Bronchus fibroblast of lung (primary cell): ENCODE measurements around a stretch of chr22.

GRCh38 chr22:46149280-46150198 lies 787 bp upstream of the PPARA start:
- RAMPAGE, long total RNA = no peak

GRCh38 chr22:46262389-46263240 lies 528 bp downstream of the PKDREJ start:
- RAMPAGE, long total RNA = no peak

DNA sequence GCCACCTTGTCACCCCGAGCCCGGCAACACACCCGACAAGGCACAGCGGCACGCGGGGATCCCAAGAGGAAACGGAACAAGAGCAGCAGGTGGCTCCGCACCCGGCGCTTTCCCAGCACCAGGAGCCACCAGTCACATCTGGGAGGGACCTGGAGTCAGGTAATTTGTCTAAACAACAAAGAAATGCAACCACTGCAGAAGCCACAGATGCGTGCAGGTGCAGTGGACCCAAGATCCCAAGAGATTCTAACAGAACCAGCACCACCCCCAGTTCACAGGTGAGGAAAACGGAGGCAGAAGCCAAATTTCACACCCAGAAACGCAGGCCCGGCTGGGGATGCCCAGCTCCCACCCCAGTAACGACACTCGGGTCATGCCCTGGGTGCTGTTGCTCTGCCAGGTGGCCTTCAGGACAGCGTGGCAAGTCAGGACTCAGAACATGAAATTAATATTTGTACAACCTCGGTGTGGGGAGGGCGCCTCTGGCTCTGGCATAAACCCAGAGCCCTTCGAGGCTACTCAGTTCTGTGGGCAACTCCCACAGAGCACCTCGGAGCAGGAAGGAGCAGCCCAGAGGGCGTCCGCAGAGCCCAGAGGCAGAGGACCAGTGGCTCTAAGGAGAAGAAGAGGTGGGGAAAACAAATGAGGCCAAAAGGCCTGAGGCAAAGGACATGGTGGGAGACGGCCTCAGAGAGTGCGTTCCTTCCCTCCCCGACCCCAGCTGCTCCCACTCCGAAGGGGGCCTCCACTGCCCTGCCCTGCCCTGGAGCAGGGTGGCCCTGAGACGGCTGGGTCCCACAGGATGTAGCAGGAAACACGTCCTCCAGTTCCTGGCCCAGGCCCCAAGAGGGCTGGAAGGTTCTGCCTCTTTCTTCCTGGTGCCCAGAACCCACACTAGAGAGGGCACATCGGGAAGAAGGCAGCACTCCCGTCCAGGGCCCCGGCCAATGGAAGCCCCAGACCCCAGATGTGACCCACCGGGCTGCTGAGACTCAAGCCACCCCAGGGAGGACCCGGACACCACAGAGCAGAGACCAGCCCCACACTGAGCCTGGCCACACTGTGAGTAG lies 71.5 kb downstream of the CELSR1 start:
- RAMPAGE, long total RNA = no peak

DNA sequence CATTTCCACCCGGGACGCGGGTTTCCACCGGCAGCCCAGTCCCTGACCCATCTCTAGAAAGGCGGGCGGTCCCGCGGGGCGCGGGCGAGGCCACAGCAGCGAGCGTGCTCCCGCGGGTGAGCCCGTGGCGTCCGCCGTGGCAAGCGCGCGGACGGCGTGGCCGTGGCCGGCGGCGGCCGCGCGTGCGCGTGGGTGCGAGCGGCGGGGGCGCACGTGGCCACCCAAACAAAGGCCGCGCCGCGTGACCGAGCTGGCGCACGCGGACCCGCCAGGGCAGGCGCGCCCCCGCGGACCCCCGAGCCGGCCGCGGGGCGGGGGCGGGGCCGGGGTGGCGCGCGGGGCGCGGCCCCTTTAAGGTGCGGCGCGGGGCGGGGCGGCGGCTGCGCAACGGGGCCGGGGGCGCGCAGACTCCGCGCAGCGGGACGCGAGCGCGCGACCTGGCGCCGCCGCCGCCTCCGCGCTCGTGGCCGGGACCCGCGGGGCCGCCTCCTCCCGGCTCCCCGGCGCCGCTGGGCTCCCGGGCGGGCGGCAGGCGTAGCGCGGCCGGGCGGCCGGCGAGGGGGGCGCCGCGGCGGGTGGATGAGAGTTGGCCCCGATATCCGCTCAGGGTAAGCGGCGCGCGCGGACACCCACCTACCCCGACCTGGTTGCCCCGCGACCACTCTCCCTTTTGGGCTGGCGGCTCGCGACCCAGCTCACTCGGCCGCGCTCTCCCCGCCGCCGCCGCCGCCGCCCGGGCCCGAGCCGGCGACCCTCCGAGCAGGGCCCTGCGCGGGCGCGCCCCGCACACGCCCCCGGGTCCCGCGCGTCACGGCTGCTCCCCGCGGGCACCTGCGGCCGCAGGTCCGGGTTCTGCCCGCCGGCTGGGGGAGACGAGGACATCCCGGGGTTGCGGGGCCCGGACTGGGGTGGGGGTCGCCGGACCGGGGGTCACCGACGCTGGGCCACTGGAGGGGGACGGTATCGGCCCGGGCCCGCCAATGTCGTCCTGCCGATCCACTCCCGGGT lies 39.6 kb upstream of the CELSR1 start:
- RAMPAGE, long total RNA = no peak

DNA sequence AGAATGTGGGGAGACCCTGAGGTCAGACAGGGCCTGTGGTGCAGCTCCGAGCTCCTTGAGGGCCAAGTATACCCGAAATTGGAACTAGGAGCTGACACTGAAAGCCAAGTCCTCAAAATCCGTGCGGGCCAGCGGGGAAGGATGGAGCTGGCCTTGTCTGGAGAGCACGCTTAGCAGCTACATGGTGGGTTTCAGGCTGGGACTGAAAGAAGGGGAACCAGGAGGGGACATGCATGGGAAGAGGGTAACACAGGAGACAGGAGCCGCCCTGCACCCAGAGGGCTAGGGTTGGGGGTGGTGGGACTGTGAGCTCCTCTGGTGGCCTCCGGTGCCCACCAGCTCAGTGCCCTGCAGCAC lies 21.5 kb upstream of the GRAMD4 start:
- RAMPAGE, long total RNA = no peak

DNA sequence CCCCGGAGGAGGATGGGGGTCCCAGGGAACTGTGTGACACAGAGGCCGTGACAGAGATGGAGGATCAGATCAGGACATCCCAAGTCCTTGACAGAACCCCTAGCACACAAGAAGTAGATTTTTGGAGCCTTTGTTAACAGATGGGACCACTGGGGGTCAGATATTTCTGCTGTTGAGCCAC lies 21.3 kb upstream of the GRAMD4 start:
- RAMPAGE, long total RNA = no peak

- RAMPAGE, long total RNA = no peak
Observed at GRCh38 chr22:46604303-46604791, 15.8 kb upstream of the GRAMD4 start.

DNA sequence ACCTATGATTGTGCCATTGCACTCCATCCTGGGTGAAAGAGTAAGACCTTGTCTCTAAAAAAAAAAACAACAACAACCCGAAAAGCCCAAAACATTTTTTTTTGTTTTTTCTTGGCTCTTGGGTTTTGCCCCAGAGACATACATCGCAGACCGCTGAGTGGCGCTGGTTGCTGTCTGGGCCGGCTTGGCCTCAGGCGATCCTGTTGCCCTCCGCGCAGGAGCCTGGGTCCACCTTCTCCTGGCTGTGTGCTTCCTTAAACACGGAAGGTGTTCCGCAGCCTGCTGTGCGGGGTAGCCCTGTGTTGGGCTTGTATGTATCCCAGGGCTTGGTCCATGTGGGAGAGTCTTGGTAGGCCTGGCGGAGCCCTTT lies 11.2 kb upstream of the GRAMD4 start:
- RAMPAGE, long total RNA = no peak

DNA sequence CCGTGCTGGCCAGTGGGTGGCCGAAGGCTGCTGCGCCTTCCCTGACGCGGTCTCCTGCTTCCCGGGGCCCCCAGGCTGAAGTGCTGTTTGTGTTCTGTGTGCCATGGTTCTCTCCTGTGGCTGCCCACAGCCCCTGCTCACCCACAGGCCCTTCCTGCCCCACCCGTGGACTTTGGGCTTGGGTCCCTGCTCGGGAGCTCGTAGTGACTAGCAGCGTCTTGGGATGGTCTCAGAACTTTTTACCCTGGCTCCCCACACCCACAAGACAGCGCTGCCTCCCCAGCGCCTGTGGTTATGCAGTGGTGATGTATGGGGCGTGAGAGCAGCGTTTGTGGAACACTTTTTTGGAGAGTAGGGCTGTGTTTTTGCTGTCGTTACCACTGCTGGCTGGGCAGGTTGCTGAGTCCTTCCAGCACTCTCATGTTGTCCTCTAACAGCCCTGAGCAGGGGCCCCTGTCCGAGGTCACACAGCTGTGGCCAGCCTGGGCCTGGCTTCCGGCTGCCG lies 7.3 kb upstream of the GRAMD4 start:
- RAMPAGE, long total RNA = no peak

- RAMPAGE, long total RNA = no peak
Observed at GRCh38 chr22:46649267-46649669, 29.1 kb downstream of the GRAMD4 start.

- RAMPAGE, long total RNA = no peak
Observed at GRCh38 chr22:46749879-46750852, 12.1 kb upstream of the CERK start.

GRCh38 chr22:46758759-46759368 lies 3.6 kb upstream of the TBC1D22A start:
- RAMPAGE, long total RNA = no peak

DNA sequence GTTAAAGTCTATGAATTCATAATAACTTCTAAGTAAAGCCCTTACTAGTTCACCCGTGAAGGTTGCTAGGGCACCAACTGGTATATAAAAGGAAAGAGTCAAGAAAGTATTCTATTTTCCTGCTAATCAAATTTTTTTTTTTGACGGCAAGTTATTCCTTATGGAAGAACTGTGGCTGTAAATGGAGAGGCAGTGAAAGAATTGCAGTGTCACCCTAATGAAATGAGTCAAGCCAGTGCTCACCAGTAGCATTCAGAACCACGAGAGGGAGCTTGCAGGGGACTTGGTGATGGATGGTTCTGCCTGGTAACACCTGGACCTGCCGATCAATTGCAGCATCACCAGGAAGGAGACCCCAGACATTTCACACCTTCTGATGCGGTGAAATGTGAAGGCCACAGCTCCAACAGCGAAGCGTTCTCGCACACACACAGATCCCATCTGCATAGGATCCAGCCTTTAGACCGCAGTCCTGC lies 326.1 kb downstream of the TBC1D22A start:
- RAMPAGE, long total RNA = no peak

GRCh38 chr22:47089879-47090160 lies 327.4 kb downstream of the TBC1D22A start:
- RAMPAGE, long total RNA = no peak

DNA sequence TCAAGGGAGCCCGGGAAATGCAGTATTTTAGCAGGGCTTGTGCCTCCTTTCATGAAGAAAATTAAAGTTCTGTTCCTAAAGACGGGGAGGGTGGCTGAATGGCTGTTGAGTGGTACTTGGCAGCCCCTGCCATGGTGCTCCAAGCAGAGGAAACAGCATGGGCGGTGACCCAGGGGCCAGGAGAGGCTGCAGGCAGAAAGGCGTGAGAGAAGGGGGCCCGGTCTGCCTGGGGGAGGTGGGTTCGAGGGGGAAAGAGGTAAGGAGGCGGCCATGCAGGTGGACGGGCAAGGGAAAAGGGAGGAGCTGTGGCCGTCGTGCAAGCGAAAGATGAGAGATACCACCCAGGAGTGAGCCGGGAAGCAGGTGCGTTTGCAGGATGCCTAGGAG lies 390.8 kb downstream of the TBC1D22A start:
- RAMPAGE, long total RNA = no peak

DNA sequence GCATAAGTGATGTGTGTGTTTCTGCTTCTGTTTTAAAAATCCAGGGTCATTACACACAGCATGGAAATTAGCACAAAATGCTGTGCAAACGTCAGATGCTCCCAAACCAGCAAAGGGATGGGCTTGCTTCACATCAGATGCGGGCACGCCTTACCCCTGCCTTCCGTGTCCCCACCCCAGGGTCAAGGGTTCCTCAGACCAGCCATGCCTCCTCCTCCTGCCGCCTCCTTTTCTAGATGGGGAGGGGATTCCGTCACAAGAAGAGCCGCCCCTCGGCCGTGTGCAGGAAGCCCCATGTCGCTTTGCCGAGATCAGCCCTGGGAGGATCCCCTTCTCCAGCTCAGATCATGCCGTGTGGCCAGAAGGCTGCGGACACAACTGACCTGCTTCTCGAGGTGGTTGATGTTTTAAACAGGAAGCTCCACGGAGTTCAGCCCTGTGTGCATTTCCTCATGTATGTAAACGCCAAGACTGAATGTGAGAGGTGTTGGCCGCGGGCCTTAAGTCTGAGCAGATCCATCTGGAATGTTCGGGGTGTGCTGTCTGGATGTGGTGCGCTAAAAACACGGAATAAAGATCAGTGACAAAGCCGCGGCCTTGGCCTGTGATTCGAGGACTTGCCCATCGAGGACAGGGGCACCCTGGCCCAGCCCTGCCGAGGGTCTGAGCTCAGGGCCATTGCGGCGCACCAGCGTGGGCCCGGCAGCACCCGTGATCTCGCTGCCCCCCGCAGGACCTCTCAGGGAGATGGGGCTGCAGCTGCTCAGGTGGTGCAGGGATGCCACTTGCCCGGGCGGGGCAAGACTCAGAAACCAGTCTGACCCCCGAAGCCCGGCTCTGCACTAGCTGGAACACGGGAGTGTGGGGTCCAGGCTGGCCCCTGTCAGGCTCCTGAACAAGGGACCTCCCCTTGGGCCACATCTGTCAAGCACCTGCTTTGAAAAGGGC lies 412.9 kb downstream of the TBC1D22A start:
- RAMPAGE, long total RNA = no peak

- RAMPAGE, long total RNA = no peak
Observed at GRCh38 chr22:47719244-47719620, 770.1 kb upstream of the TAFA5 start.

DNA sequence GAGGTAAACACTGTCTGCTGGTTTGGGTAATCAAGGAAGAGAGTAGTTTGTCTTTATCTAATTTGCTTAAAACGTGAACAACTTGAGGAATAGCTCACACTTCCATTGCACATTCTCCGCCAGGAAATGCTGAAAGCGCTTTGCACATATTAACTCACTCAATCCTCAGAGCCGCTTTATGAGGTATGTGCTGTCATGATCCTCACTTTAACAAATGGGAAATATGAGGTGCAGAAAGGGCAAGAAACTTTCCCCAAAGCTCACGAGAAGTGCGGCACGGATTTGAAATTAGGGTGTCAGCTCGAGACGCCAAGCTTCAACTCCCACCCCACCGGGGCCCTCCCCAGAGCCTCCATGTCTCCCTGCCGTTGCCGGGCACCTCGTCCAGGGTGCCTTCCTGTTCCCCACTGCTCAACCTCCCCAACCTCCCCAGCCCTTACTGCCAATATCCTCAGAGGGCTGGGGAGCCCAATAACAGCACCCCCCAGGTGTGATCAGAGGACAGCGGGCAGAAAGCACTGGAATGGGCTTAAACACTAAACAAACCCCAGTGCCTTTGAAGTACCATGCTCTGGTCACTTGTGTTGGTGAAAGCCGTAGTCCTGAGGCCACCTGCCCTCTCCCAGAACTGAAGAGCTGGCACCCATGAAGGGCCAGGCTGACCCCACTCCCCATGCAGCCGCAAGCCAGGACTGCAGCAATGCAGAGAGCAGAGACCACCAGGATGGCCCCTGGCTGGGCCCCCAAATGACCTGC lies 390.5 kb upstream of the TAFA5 start:
- RAMPAGE, long total RNA = no peak

DNA sequence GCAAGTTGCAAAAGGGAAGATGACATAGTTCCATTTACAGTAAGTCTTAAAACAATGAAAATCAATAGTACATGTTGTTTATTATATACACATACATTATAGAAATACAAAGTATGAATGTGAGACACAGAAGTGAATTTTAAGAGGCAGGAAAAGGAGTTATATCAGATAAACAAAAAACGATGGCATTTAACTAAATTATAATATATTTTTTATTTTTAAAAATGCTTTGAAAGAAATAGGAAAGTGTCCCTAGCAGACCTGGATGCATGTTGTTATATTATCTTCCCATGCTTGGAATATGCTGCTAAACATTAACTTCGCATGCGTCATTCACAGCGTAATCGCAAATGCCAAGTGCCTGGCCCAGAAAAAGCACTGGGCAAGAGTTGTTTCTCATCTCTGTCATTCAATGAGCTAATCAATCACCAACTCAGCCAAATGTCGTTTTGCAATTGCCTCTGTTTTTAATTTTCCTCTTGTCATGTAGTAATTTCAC lies 83.7 kb upstream of the TAFA5 start:
- RAMPAGE, long total RNA = no peak

DNA sequence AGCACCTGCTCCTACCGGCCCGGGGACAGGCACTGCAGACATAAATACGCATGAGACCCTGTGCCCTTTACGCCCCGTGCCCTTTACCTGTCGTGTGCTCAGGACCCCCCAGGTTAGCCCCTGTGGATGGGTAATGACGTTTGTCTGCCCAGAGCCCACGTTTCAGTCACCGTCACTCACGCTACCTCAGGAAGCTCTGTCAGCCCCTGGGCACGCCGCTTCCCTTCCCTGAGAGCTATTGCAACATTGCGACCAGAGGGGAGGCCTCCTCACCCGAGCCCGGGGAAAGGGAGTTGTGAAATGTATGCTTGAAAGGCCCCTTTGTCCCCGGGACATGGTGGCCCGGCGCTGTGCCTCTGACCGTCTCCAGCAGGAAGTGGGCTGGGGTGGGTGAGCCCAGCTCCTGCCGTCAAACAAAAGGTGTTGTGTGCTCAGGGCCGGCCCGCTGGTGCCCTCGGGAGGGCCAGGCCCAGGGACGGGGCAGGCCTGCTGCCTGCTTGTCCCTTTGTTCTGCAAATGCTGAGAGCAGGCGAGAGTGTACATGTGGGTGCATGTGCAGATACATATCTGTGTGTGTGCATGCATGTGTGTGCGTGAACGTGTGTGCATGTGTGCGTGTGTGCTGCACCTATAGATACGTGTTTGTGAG lies 213.3 kb downstream of the TAFA5 start:
- RAMPAGE, long total RNA = no peak